Measurements from ENCODE around the gene SKP1.

DNA sequence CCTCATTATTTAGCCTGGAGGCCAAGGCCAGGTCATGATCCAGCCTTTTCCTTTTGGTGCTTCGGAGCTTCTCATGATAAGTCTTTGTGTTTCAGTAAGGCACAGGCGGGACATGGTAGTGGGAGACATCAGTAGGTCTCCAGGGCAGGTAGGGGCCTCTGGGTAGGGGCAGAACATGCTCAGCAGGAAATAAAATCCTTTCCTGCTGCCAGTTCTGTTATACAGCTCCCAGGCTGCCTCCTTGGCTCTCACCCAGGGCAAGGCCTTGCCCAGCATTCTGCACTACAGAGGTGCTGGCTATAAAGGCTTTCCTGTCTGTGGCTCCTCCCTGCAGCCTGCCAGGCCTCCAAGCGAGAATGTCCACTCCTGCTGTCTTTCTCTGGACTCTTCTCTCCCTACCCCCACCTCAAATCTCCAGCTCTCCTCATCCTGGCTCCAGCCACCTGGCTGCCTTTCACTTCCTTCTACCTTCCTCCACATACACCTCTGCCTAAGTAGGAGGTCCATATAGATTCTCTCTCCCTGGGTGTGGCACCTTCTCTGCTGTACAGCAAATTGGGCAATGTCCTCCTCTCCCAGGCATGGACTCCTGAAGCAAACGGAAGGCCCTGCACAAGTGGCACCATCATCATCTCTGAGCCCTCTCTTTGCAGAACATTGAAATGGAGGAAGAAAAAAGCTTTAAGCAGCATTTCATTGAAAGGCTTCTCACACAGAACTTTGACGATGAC lies 128.6 kb downstream of the FSTL4 start:
- PRO-cap, result no peak
- RAMPAGE, long total RNA, result no peak
- RRBS, result no CpG with 5 or more reads among the region's 5 CpGs

DNA sequence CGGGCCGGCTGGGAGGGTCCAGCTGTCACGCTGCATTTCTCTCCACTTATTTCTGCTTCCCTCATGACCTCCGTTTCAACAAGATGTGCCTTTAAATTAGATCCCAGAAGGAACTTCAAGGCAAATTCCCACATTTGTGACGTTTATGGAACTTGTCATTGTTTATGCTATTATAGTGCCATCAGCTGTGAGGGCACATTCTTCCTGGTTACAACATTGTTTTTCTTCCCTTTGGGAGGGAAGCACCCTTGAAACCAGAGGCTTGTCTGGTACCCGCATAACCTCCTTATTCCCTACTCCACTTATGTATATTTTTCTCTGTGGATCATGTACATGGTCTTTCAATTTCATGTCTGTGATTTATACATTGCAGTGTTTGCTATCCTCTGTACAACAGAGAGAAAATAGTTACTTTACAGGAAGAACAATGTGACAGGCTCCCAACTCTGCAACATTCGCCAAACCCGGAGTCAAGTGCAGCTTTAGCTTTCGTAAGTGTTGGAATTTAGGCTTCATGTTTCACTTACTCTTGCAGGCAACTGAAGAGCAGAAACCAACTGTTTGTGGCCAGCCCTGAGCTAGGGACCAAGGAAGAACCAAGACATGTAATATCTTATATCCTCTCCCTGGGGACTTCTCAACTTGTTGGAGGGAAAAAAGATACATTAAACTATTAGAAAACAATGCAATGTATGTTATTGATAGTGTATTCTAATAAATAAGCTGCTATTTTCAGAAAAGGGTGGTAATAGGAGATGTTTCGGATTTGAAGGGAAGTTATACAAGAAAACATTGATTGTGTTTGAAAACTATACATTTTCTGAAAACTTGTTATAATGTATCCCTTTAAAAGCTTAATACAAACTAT lies 148.0 kb downstream of the C5orf15 start:
- PRO-cap, result no peak
- RAMPAGE, long total RNA, result no peak
- RRBS, result no CpG with 5 or more reads among the region's 10 CpGs

DNA sequence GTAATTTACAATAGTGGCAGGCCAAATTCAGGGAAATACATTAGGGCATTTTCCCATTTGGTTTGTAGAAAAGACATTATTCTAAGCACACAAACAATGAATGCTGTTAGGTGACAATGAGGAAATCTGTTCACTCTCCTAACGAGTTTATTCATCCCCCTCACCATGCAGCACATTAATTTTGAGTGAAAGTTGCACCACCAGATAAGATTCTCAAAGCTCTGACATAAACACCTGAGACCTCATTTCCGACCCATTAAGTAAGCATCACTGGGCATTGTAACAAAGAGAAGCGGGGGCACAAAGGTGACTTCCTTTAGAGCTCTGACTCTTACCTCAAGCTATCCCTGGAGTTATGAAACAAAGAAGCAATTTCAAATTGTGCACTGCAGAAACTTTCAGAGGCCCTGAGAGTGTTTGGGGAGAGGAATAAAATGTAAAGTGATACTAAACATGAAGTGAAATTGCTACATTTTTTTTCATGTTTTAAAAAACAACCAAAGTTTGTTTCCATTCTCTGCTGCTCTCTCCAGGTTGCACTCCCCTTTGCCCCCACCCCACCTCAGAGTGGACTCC lies 29.5 kb downstream of the C5orf15 start:
- PRO-cap, result no peak
- RAMPAGE, long total RNA, result no peak
- RRBS, result no CpG with 5 or more reads among the region's 3 CpGs

GRCh38 chr5:133994902-133995234 lies 9.9 kb downstream of the VDAC1 start:
- PRO-cap, result no peak
- RAMPAGE, long total RNA, result no peak
- RRBS, result no CpG with 5 or more reads among the region's 5 CpGs

- PRO-cap, result no peak
- RAMPAGE, long total RNA, result no peak
- RRBS, result no CpG with 5 or more reads among the region's 12 CpGs
These were observed 9.4 kb downstream of the VDAC1 start for GRCh38 chr5:133995263-133995915.

- PRO-cap, result bidirectional peak, plus-strand start at chr5:134177095, minus-strand start at chr5:134176950
- RAMPAGE, long total RNA, result no peak
- RRBS, result 1% methylated on average over 57 of the region's 105 CpGs
These were observed at the start of gene SKP1 for GRCh38 chr5:134176077-134177175. Gene SKP1 (minus strand): TSS chr5:134176950.

GRCh38 chr5:134189841-134190473 lies 13.2 kb upstream of the SKP1 start:
- PRO-cap, result no peak
- RAMPAGE, long total RNA, result no peak
- RRBS, result no CpG with 5 or more reads among the region's 6 CpGs

- PRO-cap, result no peak
- RAMPAGE, long total RNA, result no peak
These were observed 5.1 kb downstream of the UBE2B start for GRCh38 chr5:134376459-134376961.

- PRO-cap, result no peak
- RAMPAGE, long total RNA, result no peak
- RRBS, result no CpG with 5 or more reads among the region's 9 CpGs
These were observed 16.0 kb upstream of the CDKN2AIPNL start for GRCh38 chr5:134427544-134428141.

- PRO-cap, result no peak
- RAMPAGE, long total RNA, result no peak
- RRBS, result no CpG with 5 or more reads among the region's 9 CpGs
These were observed 14.3 kb upstream of the JADE2 start for GRCh38 chr5:134510958-134511729.

GRCh38 chr5:134511730-134512552 lies 13.5 kb upstream of the JADE2 start:
- PRO-cap, result no peak
- RAMPAGE, long total RNA, result no peak
- RRBS, result no CpG with 5 or more reads among the region's 7 CpGs

- PRO-cap, result no peak
- RAMPAGE, long total RNA, result no peak
- RRBS, result no CpG with 5 or more reads among the region's 10 CpGs
These were observed 8.0 kb downstream of the JADE2 start for GRCh38 chr5:134533355-134533973.

GRCh38 chr5:134626324-134626924 lies 6.2 kb downstream of the SAR1B start:
- PRO-cap, result no peak
- RAMPAGE, long total RNA, result no peak
- RRBS, result no CpG with 5 or more reads among the region's 1 CpG

DNA sequence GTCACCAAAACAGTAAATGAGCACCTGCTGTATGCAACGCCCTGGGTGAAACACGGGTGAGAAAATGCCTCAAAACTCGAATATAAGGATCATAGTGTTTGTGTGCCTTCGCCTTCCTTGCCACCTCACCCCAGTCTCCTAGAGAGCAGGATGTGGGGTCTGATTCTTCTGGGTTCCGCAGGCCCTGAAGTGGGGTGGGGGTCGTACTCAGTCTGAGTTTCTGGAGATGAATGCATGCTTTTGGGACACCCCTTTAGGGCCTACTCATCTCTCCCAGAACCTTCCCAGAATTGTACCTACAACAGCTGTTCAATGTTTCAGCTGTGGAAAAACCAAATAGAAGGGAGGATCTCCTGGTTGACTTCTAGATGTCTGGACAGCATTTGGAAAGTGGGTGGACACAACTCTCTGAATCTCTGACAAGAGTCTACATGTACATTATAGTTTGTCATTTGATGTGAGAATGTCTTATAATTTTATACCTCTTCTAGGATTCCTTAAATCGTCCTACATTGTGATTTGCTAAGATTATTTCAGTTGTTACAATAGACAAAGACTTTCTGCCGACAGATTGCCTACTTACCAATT lies 889 bp downstream of the SEC24A start:
- PRO-cap, result no peak
- RAMPAGE, long total RNA, result no peak
- RRBS, result no CpG with 5 or more reads among the region's 8 CpGs

DNA sequence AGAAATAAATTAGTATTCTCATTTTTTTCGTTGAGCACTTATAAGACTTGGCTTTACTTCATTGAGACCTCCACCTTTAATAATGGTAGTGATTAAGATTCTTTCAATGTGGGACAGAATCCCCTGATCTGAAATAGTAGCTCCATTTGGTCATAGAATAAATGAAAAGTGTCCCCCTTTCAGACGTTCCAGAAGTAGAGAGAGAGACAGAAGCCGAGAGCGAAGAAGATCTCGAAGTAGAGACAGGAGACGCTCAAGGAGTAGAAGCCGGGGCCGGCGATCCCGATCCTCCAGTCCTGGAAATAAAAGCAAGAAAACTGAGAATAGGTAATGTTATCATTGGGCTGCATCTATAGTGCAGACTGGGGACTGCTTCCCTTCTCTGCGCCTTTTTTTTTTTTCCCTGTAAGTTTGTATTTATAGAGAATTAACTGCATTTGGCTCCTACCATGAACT lies 8.2 kb downstream of the DDX46 start:
- PRO-cap, result no peak
- RAMPAGE, long total RNA, result no peak
- RRBS, result no CpG with 5 or more reads among the region's 11 CpGs

DNA sequence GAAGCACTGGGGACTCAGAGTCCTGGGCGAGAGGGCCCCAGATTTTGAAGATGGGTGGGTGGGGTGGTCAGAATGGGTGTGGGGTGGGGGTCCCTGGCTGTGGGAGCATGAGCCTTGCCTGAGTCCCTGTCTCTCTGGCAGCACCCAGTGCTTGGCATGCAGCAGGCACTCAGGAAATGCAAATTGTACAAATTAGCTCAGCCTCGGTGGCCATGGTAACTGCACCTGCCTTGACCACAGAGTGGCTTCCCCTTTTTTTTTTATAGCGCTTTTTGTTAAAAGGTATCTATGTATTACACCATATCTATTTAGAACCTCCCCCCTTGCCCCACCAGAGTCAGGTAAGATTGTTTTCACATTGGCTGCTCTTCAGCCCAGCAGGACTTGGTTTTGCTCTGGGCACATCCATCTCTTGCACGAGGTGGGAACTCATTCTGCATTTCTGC lies 19.3 kb upstream of the PITX1 start:
- PRO-cap, result no peak
- RAMPAGE, long total RNA, result no peak
- RRBS, result no CpG with 5 or more reads among the region's 4 CpGs

- PRO-cap, result no peak
- RAMPAGE, long total RNA, result no peak
- RRBS, result no CpG with 5 or more reads among the region's 6 CpGs
These were observed 139.8 kb upstream of the PITX1 start for GRCh38 chr5:135173682-135174294.

GRCh38 chr5:135331563-135332210 lies 67.3 kb downstream of the MACROH2A1 start:
- PRO-cap, result no peak
- RAMPAGE, long total RNA, result no peak
- RRBS, result no CpG with 5 or more reads among the region's 7 CpGs

DNA sequence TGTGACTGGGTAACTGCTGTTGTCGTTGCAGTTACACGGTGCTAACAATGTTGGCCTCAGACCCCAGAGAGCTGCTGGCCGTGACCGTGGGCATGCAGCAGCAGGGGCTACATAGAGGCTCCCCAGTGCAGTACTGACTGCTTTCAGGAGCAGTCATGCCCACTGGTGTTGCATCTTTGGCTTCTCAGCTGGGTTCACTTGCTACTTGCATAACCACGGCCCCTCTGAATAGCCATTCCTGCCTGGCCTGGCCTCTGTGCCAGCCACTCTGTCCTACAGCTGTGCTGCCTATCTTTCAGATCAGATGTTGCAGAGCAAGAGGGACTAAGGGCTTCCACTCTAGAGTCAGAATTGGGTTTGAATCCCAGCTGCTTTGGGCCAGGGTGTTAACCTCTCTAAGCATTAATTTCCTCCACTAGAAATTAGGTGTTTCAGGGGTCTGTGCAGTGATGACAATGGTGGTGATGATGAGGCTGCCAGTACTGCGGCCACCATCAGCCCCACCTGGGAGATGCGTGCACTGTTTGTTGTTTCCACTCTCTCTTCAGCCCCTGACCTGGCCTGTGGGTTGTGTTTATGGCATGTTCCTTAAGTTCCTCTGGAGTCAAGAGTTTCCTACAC lies 60.4 kb downstream of the MACROH2A1 start:
- PRO-cap, result no peak
- RAMPAGE, long total RNA, result no peak
- RRBS, result no CpG with 5 or more reads among the region's 7 CpGs

DNA sequence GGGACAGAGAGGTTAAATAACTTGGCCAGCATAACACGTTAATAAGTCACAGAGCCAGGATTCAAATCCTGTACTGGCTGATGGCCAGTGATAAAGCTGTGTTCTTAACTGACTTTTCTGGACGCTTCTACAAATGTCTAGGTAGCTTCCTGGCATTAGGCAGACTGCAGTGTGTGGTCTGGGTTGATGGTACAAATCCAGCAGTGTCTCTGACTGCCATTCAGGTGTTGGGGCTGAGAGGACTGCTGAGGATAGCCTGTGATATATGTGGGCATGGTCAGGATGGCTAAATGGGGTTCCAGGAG lies 125.9 kb upstream of the CXCL14 start:
- PRO-cap, result no peak
- RAMPAGE, long total RNA, result no peak
- RRBS, result no CpG with 5 or more reads among the region's 2 CpGs